Iris pigment epithelial cell (primary cell): ENCODE results near the gene OR1G1.

GRCh38 chr17:2686803-2687272 lies 24.7 kb downstream of the CLUH start:
- RRBS = no CpG with 5 or more reads among the region's 7 CpGs

DNA sequence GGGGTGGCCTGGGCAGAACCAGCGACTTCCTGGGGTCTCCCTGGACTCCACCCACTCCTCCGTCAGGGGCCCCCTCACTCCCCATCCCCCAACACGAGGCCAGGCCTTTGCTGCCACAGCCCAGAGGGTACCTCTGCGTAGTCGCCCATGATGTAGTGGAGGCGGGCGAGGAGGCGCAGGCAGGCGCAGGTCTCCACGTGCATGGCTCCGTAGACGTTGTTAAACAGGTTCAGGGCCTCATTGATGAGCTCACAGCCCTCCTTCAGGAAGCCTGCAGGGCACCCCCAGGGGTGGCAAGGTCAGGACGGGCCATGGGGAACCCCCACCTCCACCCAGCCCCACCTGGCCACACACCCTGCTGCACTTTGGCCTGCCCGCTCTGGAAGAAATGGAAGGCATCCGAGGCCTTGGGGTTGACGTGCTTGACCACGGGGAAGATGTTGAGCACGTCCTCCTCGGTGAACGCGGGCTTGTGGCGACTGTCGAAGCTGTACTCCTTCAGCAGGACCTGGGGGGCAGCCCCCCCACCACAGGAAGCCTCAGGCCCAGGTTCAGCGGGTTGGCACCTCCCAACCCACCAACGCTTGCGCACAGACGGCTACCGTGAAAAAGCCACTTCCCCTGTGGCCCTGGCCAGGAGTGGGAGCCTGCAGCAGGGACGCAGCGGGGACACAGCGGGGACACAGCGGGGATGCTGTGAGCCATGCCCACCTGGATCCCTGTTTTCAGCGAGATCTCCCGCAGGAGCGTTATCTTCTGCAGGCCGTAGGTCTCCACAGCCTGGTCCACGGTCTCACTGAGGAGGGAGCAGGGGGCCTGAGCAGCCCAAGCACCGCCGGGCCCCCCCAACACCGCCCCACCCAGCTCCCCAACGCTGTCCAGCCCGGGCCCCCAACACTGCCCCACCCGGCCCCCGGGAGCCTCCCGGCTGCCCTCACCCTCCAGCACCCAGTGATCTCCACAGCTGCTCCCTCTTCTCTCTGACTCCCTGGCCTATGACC lies 17.5 kb downstream of the CLUH start:
- RRBS = 93% methylated on average over 4 of the region's 45 CpGs

DNA sequence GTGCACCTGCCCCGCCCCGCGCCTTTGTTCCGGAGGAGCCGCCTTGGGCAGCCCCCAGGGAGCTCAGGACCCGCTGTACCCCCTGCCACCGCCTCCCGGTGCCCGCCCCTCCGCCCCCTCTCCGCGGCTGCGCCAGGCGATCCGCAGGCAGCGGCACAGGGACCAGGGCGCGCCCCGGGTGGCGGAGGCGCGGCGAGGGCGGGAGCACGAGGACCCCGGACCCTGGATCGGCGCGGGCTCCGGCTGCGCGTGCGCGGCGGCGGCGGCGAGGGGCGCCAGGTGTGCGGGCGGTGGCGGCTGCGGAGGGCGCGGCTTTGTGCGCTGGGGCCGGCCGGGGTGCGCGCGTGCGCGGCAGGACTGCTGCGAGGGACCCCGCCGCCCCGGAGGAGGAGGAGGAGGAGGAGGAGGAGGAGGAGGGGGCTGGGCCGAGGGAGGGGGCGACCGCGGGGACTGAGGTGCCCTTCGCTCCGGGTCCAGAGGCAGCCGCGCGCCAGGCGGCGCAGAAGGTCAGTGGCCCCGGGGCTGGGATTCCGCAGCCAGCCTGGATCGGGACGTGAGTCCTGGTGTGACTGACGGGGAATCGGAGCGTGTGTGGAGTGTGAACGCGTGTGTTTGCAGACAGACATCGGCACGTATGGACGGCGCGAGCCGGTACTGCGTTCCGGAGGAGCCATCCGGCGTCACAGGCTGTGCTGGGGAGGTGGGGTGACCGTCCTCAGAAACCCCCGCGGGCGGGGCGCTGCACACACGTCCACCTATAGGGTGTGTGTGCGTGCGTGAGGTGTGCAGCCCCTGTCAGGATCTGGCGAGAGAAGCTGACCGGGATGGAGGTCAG lies 19.6 kb upstream of the RAP1GAP2 start:
- RRBS = 3% methylated on average over 46 of the region's 97 CpGs

GRCh38 chr17:2786105-2786672 lies 10.0 kb upstream of the RAP1GAP2 start:
- RRBS = no CpG with 5 or more reads among the region's 19 CpGs

GRCh38 chr17:2847375-2848242 lies 51.4 kb downstream of the RAP1GAP2 start:
- RRBS = 62% methylated on average over 3 of the region's 15 CpGs

GRCh38 chr17:2975297-2975857 lies 88.0 kb downstream of the OR1D5 start:
- RRBS = no CpG with 5 or more reads among the region's 8 CpGs

GRCh38 chr17:3127321-3127744 lies at the start of gene OR1G1:
Gene OR1G1 (minus strand): TSS chr17:3127551.
- RRBS = no CpG with 5 or more reads among the region's 3 CpGs

DNA sequence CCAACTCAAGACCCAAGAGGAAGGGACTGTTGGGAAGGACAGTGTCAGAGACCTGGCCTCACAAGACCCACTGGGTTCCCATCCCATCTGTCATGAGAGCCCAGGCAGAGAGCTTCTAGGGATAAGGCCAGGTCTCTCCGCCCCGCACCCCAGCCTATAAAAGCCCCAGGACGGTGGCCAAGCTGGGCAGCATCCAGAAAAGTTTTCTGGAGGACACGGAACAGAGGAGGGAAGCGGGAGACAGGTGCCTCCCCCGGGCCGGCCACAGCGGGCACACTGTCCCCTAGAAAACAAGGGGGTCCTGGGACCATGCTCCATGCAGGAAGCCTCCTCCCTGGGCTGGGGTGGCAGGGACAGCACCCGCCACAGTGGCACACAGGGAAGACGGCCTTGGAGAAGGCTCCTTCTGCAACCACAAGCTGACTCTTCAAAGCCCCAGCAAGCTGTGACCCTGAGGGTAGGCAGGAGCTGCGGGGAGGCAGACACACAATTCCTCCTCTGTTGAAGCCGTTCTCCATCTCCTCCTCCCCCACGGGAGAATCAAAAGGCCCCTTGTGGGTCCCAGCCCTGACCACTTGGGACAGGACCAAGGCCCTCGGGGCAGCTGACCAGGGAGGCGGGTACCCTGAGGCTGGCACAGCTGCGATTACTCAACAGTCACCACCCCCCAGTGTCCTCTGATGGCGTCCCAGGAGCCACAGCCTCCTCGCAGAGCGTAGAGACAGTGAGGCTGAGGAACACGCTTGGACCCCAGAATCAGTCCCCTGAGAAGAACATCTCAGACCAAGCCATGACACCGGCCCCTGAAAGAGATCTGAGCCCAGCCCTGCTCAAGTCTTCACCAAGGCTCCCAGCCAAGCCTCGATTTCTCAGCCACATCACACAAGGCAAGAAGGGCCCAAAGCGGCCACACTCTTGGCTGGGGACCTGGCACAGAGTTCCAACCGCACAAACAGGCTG lies 26.1 kb downstream of the TRPV3 start:
- RRBS = no CpG with 5 or more reads among the region's 24 CpGs

GRCh38 chr17:3592011-3592753 lies 17.0 kb downstream of the TRPV1 start:
- RRBS = 92% methylated on average over 4 of the region's 21 CpGs

GRCh38 chr17:3665090-3665665 lies 3.2 kb downstream of the TAX1BP3 start:
- RRBS = no CpG with 5 or more reads among the region's 14 CpGs

DNA sequence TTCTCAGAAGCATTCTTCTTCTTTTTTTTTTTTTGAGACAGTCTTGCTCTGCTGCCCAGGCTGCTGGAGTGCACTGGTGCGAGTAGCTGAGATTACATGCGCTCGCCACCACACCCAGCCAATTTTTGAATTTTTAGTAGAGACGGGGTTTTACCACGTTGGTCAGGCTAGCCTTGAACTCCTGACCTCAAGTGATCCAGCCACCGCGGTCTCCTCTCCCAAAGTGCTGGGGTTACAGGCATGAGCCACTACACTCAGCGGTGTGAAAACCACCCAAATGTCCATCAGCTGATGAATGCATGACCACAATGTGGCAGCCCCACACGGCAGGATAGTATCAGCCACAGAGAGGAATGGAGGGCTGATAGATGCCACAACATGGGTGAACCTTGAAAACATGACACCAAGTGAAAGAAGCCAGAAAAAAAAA lies 2.1 kb downstream of the P2RX5 start:
- RRBS = no CpG with 5 or more reads among the region's 9 CpGs

DNA sequence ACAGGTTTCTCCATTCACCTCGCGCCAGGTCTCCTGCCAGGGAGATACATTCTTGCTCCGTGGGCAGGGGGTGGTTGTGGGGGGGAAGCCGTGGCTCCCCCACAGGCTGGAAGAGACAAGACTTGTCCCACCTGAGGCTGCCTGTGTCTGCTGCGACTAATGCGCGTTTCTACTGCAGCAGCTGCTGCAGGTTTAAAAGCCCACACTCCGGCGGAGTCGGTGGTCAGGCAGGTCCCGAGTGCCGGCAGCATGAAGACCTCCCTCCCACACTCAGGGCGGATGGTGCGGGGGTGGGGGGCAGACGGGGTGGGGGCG lies 856 bp upstream of the P2RX5 start:
- RRBS = no CpG with 5 or more reads among the region's 16 CpGs

DNA sequence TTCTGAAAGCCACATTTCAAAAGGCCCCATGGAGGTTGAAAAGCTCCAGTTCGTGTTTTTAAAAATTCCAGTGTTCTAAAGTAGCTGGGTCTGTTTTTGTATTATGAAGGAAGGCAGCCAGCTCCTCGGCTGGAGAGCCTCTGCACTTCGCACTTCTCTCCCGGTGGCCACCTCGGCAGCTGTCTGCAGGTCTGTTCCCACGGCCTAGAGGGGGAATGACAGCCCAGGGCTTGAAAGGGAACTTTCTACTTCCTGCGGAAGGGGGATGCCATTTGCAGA lies 17.0 kb downstream of the HASPIN start:
- RRBS = no CpG with 5 or more reads among the region's 7 CpGs

GRCh38 chr17:3798401-3799210 lies 2.4 kb downstream of the ITGAE start:
- RRBS = no CpG with 5 or more reads among the region's 12 CpGs

DNA sequence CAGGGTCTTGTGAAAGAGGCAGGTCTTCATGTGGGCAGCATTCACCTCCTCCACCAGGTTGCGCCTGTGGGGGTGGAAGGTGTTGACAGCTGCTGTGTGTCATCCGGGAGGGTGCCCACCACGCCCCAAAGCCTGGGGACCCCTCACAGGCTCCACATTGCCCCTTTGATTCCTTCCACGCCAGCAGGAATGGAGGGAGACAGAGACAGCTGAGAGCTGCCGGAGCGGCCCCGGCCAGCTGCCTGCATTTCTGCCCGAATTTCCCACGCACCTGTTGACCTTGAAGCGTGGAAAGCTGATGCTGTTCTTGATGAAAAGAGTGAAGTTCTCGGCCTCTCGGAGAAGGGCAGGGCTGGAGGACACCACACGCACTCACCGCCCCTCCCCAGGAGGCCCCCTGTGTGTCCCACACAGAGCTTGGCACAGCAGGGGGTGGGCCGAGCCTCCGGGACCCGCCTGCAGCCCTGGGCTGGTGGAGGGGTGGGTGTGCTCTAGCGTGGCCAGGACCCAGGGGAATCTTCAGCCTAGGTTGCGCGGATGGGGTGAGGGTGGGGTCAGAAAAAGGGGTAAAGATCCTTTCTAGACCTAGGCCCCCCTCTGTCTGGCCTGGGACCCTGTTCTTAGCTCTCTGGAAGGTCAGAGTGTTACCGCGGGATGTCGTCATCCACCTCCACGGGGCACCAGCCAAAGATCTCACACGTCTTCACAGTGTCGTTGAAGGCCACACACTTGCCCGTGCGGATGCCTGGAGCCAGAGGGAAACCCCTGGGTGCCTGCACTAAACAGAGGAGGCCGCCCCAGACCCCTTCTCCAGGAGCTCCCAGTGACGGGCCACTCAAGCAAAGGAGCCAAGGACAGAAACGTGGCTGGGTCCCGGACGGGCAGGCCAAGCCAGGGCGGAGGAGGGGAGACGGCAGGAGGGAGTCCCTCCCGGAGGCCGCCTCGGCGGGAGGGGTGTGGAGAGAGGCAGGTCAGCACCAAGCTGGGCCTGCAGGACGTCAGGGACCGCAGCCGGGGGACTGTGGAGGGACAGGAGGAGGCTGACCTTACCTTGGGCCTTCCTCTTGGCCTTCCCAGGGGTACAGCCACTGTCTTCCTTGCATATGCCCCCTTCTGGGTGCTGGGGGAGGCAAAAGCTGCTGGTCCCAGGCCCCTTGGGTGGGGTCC lies 10.8 kb upstream of the CAMKK1 start:
- RRBS = 63% methylated on average over 11 of the region's 42 CpGs

- RRBS = no CpG with 5 or more reads among the region's 8 CpGs
Observed at GRCh38 chr17:3911885-3912325, 4.4 kb downstream of the P2RX1 start.

GRCh38 chr17:3913435-3913880 lies 2.8 kb downstream of the P2RX1 start:
- RRBS = no CpG with 5 or more reads among the region's 6 CpGs

DNA sequence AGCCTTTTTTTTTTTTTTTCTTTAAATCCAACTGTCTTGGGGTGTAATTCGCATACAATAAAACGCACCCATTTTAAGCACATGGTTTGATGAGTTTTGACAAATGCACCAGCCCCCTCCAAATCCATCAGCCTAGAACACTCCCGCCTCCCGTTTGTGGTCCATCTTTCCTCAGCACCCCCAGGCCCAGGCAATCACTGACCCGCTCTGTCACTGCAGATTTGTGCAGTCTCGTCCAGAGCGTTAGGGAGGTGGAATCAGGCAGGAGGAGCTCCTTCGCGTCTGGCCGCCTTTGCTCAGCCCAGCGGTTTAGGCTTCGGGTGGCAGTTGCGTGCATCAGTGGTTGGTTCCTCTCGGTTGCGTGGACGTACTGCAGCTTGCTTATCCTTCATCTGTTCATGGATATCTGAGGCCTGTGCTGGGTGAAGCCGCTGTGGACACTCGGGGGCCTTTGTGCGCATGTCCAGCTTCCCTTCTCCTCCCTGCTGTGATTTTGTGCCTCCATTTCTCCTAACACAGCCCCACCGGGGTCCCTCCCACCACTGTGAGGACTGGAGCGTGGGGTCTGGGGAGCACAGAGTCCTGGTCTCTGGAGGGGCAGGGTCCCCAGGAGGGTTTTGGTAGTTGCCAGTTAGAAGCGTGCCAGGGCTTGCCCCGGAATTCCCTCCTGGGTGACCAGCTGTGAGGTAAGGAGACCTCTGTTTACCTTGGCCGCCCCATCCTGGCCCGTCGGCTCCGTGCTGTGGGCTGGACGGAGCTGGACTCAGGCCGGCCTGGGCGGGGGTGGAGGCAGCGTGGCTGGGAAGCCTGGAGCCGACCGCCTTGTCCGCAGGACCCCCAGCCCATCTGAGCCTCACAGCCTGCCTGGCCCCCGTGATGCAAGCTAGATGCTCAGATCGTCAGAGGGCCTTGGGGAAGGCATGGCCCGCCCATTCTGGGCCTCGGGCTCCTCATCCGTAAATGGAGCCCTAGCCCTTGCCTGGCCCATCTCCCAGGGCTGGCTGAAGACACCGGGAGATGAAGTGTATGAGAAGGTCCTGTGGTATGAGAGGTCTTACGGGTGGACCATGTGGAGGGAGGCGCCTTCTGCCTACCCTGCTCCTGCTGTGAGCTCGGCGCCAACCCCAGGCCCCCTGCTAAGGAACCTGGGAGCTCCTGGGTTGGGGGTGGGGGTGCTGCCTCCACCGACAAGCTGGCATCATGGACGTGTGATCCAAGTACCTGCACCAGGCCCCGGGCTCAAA lies 5.0 kb upstream of the P2RX1 start:
- RRBS = 82% methylated on average over 2 of the region's 47 CpGs

DNA sequence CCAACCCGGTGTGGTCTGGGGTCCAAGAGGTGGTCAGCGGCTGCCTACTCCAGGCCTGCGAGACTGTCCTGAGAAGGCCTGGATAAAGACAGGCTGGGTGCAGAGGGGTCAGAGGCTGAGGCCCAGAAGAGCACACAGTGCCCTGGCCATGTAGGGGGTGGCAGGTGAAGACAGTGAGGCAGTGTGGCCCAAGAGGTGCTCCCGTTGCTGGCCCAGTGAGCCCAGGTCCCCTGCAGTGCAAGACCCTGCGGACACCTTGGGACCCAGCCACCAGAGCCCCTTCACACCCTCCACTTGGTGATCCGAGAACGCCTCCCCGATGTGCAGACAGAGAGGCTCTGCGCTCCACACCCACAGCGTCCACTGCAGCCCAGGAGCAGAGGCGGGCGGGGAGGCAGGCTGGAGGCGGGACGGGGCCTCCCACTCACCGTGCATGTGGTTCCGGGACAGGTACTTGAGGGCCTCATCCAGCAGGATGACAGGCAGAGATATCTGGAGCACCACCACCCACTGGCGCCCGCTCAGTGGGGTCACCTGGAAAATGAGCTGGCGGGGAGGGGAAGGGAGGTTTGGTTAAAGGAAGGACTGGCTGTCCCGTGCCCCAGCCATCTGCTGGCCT lies 12.1 kb upstream of the P2RX1 start:
- RRBS = 80% methylated on average over 1 of the region's 20 CpGs

DNA sequence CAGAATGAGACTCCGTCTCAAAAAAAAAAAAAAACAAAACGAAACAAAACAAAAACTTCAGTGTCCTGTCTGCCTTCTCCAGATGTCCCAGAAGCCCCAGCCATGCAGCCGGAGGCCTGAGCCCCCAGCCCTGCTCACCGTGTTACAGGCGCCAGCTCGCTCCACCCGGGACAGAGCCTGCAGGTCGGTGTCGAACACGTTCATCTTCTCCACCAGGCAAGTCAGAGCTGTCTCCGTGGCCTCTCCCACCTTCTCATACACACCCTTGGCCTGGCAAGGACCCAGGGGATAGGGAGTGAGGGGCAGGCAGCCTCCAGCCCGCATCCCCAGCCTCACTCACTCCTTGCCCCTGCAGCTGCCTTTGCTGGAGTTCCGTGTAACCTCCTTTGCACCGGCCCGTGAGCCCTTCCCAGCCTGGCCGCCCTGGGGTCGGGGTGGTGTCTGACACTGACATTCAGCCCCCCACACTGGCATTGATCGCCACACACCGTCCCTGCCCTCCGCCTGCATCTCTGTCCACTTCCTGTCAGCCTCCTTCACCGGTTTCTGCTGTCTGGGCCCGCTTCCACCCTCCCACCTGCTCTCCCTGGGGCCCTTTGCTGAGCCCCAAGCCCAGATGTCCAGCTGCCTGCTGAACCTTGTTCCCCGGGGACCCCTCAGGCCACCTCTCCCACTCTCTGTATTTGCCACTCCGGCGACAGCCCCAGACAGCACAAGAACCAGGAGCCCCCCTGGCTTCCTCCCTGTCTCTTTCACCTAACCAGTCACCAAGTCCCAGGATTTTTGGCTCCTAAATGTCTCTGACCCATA lies 20.8 kb downstream of the ATP2A3 start:
- RRBS = 73% methylated on average over 7 of the region's 25 CpGs